Frontal cortex (tissue), 2 donors: ENCODE results near the genes BCL3, MARK4 and CKM.

- RAMPAGE, long total RNA: no peak
These were observed 1.2 kb downstream of the CEACAM19 start for GRCh38 chr19:44672288-44673074.

DNA sequence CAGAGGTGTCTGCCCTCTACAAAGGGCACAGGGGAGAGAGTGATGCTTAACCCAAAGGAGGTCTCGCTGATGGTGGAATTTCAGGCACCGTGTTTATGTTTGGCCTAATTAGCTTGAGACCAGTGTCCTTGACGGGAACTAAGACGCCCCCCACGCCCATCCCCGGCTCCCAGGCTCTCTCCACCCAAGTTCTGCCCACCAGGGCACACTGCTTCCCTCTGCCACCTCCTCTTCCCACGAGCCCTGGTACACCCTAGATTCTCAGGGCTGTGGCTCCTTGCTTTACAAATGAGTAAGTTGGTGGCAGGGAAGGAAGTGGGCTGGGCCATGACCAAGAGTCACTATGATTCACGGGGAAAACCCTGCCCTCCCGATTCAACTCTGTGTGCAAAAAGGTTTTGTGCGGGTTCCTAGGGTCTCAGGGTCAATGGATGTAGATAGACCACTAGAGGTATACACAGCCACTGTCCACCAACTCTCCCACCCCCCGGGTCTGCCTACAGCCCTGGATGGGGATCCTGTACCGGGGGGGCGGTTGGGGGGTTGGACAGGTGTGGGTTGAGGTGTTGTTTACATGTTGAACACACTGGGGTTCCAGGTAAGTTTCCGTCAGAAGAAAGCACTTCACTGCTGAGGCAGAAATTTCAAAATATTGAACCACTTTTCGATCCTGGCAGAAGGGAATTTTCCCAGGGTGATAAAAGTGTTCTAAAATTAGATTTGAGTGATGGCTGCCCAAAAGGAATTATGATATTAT lies 6.8 kb upstream of the CEACAM16 start:
- RAMPAGE, long total RNA: no peak

- RAMPAGE, long total RNA: no peak
These were observed at the start of gene BCL3 for GRCh38 chr19:44748360-44748829. TSS of gene BCL3 (plus strand) at chr19:44748708.

GRCh38 chr19:44751860-44752774 lies 3.6 kb downstream of the BCL3 start:
- RAMPAGE, long total RNA: no peak

GRCh38 chr19:44878135-44878963 lies 12.7 kb upstream of the TOMM40 start:
- RAMPAGE, long total RNA: no peak

GRCh38 chr19:44881831-44882426 lies 9.1 kb upstream of the TOMM40 start:
- RAMPAGE, long total RNA: no peak

GRCh38 chr19:44907519-44907970 lies 1.9 kb downstream of the APOE start:
- RAMPAGE, long total RNA: no peak

- RAMPAGE, long total RNA: no peak
These were observed 2.5 kb downstream of the APOC2 start for GRCh38 chr19:44948227-44948790.

- RAMPAGE, long total RNA: no peak
These were observed 3.8 kb upstream of the CLPTM1 start for GRCh38 chr19:44951100-44951990.

- RAMPAGE, long total RNA: no peak
These were observed 15.7 kb downstream of the RELB start for GRCh38 chr19:45016916-45017495.

DNA sequence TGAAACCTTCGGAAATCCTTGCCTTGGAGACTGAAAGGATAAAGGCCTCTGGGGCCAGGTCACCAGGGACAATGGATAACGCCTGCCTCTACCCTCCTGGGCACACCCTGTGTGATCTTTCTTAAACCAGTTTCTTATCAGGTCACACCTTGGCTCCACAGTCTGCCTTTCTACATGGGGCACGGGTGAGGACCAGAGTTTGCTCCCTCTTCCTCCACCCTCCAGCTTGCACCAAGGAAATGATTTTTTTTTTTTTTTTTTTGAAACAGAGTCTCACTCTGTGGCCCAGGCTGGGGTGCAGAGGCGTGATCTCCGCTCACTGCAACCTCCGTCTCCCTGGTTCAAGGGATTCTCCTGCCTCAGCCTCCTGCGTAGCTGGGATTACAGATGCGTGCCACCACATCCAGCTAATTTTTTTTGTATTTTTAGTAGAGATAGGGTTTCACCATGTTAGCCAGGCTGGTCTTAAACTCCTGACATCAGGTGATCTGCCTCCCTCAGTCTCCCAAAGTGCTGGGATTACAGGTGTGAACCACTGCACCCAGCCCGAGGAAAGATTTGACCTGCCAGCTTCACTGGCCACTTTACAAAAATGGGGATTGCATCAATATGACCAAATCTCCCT lies 1.2 kb downstream of the GEMIN7 start:
- RAMPAGE, long total RNA: no peak

- RAMPAGE, long total RNA: no peak
These were observed at the start of gene MARK4 for GRCh38 chr19:45250986-45251376. TSS of gene MARK4 (plus strand) at chr19:45251271.

- RAMPAGE, long total RNA: no peak
These were observed 7.8 kb downstream of the MARK4 start for GRCh38 chr19:45258885-45259279.

DNA sequence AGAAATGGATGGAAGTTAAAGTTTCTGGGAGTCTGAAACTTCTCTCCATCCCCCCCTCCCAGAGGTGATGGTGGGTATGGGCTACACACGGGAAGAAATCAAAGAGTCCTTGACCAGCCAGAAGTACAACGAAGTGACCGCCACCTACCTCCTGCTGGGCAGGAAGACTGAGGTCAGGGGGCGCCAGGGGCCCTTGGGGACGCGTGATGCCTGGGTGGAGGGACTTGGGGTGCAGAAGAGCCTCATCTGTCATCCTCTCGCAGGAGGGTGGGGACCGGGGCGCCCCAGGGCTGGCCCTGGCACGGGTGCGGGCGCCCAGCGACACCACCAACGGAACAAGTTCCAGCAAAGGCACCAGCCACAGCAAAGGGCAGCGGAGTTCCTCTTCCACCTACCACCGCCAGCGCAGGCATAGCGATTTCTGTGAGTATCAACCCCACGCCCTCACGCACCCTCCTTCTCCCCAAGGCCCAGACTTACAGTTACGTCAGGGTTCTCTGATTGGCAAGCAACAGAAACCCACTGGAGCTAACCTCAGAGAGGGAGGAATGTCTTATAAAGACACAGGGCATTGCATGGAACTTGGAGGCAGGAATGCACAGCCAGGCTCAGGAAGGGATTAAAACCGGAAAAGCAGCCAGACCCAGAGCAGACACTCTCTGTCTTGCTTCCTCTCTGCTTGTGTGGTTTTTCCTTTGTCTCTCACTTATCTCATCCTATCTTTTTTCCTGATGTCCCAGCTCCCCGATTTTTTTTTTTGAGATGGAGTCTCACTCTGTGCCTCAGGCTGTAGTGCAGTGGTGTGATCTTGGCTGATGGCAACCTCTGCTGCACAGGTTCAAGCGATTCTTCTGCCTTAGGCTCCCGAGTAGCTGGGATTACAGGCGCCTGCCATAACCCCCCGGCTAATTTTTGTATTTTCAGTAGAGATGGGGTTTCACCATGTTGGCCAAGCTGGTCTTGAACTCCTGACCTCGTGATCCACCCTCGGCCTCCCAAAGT lies 29.5 kb downstream of the MARK4 start:
- RAMPAGE, long total RNA: no peak

GRCh38 chr19:45322144-45323459 lies at the start of gene CKM:
TSS of gene CKM (minus strand) at chr19:45322875.
- RAMPAGE, long total RNA: no peak

GRCh38 chr19:45443231-45443898 lies 19.6 kb upstream of the ERCC1 start:
- RAMPAGE, long total RNA: no peak

DNA sequence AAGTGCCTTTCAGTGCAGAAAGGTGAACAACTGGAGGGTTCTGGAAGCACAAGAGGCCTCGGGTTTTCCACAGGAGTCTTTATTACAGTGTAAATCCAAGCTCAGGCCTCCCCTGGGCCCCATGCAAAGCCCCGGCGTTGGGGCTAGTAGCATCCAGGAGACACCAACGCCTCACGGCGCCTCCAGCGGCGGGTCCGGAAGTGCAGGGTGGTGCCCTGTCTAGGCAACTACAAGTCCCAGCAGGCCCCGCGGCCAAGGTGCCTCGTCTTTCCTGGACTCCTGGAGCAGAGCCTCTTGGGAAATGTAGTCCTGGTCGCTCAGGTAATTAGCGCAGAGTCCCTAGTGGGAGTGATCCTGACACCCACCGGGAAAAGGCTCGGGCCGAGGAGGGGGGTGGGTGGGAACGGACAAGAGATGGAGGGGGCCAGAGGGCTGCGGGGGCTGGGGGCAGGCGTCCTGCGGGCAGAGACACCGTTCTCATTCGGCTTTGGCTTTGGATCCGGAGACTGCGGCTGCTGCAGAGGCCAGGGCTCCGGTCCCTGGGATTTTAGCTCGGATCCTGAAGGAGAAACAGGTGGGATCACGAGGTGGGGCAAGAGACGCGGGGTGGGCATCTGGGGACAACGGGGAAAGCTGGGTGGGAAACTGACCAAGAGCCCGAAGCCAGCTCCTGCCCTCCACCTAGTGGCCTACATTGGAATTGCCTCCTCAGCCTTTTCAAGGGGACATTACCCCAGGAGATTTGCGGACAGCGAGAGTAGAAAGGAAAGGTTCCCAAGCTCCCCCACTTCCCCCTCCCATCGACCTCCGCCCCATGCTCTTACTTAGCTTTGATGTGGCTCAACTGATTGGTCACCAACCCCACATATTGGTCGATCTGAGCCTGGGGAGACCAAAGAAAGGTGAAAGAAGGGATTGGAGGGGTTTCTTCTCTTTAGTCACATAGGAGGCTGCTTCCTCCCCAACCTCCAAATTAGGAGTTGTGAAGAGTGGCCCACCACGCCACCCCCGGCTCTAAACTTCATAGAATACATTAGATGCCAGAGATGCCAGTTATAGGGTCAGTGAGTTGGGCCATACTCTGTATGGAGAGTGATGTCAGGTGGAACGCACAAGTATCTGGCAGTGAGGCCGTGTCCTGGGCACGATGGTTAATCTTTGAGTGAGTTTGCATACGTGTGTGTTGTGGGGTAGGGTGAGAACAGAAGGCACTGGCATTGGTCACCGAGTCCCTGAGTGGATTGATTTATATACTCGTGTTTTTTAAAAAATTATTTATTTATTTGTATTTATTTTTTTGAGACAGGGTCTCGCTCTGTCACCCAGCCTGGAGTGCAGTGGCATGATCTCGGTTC lies 11.1 kb downstream of the RTN2 start:
- RAMPAGE, long total RNA: no peak

- RAMPAGE, long total RNA: no peak
These were observed 3.9 kb downstream of the RTN2 start for GRCh38 chr19:45492596-45493763.

DNA sequence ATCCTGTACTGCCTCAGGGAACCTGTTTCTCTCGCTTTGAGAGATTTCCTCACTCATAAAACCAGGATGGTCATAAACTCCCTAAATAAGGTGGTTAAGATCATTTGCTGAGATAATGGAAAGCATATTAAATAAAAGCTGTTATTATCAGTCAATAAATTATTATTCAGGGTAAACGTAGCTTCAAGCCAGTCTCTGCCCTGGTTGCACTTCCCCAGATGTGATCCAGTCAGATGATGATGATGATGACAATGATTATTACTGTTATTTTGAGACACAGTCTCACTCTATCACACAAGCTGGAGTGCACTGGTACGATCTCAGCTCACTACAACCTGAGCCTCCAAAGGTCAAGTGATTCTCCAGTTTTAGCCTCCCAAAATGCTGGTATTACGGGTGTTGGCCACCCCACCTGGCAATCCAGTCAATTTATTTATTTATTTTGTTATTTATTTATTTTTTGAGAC lies 16.8 kb downstream of the OPA3 start:
- RAMPAGE, long total RNA: no peak

DNA sequence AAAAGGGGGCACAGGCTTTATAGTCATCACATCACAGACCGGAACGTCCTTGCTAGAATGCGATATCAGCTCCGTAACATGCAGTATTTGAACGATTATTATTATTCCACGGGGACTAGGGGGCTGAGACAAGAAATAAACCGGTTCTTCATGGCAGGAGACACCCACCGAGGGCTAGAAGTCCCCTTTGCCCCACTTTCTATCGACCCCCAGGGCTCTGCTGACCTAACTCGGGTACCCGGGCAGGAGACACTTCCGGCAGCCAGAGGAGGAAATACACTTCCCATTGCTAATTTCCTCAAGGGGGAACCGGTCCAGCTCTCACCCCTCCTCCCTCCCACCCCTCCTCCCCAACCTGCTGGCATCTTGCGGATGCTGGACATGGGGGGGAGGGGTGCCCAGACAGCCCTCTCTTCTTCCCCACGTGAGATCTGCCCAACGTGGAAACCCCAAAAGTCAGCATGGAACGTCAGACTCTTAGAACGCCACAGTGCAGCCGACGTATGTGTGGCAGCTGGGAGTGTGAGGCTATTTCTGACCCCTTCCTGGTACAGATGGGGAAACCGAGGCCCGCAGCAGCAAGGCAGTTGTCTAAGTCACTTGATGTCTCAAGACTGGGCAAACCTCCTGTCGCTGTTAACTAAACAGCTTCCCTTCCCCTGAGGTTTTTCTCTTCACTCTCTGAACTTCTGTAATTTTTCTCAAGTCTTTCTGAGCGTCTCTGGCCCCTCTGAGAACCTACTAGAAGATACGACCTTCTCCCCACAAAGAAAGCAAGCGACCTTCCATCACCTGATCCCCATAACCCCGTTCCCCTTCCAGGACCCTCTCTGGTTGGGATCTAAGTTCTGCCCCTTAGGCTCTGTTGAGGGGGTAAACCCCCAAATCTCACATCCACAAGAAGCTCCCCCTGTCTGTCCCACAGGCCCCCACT lies 3.6 kb downstream of the GPR4 start:
- RAMPAGE, long total RNA: no peak